H9 (cell line): ENCODE results near the genes RGS7 and CHML.

DNA sequence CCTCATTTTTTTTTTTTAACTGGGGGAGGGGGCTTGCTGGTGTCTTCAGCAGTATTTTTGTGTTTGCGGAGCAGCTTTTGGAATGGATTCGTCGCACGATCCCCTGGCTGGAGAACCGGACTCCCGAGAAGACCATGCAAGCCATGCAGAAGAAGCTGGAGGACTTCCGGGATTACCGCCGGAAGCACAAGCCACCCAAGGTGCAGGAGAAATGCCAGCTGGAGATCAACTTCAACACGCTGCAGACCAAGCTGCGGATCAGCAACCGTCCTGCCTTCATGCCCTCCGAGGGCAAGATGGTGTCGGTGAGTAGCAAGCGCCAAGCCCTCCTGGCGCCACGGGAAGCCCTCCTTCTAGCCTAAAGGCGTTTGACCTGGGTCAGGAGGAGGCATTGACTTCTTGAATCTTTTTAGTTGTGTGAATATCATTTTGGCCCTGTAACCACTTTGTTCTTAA is 53.0 kb downstream of the ACTN2 start:
- PRO-cap: no peak

GRCh38 chr1:236742865-236743177 is 52.3 kb upstream of the MTR start:
- PRO-cap: no peak

DNA sequence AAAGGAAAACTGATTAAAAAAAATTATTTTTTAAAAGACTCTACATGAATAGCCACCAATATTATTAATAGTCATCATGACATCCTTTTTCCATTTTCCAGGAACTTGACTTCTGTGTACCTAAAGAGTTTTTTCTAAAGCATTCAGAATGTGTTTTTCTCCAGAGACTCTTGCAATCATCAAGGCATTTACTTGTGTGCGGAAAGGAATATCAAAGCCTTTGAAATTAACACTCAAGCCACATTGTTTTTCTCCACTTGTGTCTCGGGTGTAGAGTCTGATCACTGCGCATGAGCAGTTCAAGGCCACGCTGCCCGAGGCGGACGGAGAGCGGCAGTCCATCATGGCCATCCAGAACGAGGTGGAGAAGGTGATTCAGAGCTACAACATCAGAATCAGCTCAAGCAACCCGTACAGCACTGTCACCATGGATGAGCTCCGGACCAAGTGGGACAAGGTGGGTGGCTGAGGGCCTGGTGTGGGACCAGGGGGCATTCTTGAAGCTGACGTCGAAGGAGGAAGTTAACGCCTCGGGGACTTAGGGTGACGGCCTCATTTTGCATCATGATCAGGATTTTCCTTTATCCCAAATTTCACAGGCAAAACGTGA is 43.8 kb upstream of the MTR start:
- PRO-cap: no peak

DNA sequence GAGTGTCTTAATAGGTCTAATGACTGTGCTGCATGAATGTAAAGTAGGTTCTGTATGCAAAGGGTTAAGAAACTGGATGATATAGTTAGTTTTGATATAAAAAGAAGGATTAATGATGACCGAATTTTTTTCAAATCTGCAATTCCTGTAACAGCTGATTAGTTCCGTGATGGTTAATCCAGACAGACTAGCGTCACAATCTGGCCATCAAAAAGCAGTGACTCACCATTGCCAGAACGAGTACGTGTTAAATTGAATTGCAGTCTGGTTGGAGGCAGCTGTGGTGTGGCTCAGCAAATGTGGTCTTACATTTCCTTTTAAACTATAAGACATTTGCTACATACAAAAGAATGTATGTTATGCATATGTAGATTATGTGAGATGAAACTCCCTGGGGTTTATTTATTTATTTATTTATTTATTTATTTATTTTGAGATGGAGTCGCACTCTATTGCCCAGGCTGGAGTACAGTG is 139.8 kb downstream of the RYR2 start:
- PRO-cap: no peak

DNA sequence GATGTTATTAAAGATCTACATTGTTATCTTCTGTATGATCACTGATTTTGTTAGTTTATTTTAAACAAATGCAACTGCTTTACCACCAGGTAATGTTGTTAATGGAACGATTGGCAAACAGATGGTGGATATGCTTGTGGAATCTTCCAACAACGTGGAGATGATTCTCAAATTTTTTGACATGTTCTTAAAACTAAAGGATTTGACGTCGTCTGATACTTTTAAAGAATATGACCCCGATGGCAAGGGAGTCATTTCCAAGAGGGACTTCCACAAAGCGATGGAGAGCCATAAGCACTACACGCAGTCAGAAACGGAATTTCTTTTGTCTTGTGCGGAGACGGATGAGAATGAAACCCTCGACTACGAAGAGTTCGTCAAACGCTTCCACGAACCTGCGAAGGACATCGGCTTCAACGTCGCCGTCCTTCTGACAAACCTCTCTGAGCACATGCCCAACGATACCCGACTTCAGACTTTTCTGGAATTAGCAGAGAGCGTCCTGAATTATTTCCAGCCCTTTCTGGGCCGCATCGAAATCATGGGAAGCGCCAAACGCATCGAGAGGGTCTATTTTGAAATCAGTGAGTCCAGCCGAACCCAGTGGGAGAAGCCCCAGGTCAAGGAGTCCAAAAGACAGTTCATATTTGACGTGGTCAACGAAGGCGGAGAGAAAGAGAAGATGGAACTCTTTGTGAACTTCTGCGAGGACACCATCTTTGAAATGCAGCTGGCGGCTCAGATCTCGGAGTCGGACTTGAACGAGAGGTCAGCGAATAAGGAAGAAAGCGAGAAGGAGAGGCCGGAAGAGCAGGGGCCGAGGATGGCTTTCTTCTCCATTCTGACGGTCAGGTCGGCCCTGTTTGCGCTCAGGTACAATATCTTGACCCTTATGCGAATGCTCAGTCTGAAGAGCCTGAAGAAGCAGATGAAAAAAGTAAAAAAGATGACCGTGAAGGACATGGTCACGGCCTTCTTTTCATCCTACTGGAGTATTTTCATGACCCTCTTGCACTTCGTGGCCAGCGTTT is 106.8 kb downstream of the ZP4 start:
- PRO-cap: no peak

GRCh38 chr1:237817164-237817711 is 73.5 kb downstream of the ZP4 start:
- PRO-cap: no peak

DNA sequence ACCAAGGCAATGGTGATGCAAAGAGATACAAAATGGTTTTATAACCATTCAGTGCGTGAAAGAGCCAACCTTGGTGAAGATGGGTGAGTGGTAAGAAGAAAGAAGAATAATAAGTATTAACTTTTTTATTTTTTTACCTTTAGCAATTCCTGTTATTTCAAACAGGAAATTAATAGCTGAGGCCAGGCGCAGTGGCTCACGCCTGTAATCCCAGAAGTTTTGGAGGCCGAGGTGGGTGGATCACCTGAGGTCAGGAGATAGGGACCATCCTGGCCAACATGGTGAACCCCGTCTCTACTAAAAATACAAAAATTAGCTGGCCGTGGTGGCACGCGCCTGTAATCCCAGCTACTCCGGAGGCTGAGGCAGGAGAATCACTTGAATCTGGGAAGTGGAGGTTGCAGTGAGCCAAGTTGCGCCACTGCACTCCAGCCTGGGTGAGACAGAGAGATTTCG is 126.0 kb upstream of the ZP4 start:
- PRO-cap: no peak

DNA sequence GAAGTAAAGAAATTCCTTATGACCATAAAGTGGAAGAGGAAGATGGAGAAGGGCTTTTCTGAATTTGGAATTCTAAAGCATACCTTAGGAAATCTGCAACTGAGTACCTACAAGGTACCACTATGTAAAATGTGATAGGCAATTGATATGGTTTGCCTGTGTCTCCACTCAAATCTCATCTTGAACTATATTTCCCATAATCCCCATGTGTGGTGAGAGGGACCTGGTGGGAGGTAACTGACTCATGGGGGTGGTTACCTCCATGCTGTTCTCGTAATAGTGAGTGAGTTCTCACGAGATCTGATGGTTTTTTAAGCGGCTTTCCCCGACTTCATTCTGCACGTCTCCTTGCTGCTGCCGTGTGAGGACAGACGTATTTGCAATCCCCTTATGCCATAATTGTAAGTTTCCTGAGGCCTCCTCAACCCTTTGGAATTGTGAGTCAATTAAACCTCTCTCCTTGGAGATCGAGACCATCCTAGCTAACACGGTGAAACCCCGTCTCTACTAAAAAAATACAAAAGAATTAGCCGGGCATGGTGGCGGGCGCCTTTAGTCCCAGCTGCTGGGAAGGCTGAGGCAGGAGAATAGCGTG is 21.6 kb downstream of the CHRM3 start:
- PRO-cap: no peak

- PRO-cap: no peak
Observed at GRCh38 chr1:239447200-239447541, 60.8 kb downstream of the CHRM3 start.

DNA sequence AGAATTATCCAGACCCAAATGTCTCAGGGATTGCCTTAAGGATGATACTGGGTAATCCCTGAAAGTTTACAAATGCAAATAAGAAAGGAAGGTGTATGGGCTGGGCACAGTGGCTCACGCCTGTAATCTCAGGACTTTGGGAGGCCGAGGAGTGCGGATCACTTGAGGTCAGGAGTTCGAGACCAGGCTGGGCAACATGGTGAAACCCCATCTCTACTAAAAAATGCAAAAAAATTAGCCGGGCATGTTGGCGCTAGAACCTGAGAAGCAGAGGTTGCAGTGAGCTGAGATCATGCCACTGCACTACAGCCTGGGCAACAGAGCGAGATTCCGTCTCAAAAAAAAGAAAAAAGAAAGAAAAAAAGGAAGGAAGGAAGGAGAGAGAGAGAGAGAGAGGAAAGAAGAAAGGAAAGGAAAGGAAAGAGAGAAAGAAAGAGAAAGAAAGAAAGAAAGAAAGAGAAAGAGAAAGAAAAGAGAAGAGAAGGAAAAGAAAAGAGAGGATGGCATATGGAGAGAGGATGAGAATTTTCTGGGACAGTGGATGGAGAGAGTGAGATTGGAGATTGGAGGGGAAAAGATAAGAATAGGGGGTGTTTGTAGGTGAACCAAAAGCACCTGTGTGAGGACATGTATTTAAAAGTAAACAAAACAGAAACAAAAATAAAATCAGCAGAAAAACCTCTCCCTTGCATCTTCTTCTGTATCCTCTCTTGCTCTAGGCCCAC is 298.1 kb downstream of the CHRM3 start:
- PRO-cap: no peak

- PRO-cap: bidirectional peak, plus-strand start at chr1:241357256, minus-strand start at chr1:241357178
Observed at GRCh38 chr1:241356607-241357613, at the start of gene RGS7. Gene RGS7 (minus strand): TSS chr1:241357205.

- PRO-cap: no peak
Observed at GRCh38 chr1:241503961-241504493, 15.5 kb downstream of the FH start.

DNA sequence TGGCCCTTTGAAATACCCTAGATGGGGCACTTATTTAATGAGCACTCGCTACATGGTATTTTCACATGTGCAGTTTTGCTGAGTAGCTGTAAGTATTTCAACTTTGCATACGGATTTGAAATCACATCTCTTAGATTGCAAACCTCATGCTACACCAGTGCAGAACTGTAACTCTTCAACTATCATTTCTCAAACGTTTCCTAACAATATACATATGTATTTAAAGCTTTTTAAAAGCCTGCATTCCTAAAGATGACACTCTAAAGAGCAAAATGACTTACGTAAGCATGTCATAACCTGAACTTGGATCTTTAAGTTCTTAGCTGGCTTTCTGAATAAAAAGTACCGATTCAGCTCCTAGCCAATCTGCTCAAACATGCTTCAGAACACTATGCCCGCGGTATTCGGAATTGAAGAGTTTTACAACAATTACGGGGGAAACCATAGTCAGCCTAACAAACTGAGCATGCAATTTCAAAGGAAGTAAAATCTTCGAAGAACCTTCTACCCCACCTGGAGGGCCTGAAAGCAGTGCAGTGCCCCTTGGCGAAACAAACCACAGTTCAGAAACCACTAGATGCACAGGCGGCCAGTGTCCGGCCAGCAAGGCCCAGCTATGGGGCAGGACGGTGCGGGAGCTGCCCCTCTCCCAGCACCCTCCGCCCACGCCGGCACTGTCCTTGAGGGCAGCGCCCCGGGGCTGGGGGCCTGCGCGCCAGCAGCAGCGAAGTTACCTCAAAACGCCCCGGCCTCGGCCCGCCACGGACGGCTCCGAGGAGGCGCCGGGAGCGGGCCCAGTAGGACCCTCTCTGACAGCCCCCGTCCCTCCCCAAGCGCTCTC is 788 bp downstream of the FH start:
- PRO-cap: bidirectional peak, plus-strand start at position 738 of the sequence, minus-strand start at position 682 of the sequence

DNA sequence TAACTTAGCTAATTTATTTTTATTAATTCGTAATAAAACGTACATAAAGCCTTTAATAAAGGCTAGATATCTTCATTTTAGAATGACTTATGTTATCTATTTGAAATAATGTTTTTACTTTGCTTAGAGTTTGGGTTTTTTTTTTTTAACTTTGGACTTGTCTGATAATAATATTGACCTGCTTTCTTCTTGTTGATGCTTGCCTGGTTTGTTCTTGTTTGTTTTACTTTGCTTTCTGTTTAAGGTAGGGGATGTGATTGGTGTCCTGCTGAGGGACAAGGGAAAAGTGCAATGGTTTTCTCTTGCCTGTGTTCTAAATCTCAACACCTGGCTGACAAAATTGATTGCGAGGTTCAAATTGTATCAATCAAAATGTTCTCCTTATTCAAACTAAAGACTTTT is 2.1 kb upstream of the FH start:
- PRO-cap: no peak

- PRO-cap: no peak
Observed at GRCh38 chr1:241610052-241610511, 30.1 kb downstream of the CHML start.

DNA sequence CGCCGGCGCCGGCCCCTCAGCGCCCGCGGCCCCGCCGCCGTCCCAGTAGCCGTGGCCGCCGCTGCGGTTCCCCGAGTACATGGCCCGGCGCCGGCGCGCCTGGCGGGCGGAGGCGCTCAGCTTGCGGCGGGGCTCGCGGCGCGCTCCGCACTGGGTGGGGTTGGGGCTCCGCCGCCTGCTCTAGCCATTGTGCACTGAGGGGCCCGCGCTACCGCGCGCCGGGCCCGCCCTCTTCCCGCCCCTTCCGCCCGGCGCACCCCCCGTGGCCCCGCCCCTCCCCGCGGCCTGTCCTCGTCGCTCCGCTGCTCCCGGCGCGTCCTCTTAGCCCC is at the start of gene CHML:
Gene CHML (minus strand): TSS at position 196 of the 329 bp plus-strand sequence.
- PRO-cap: bidirectional peak, plus-strand start outside the sequence, minus-strand start at position 193 of the sequence

GRCh38 chr1:242050896-242051221 is 52.0 kb upstream of the MAP1LC3C start:
- PRO-cap: unidirectional peak, plus-strand start at chr1:242051126

DNA sequence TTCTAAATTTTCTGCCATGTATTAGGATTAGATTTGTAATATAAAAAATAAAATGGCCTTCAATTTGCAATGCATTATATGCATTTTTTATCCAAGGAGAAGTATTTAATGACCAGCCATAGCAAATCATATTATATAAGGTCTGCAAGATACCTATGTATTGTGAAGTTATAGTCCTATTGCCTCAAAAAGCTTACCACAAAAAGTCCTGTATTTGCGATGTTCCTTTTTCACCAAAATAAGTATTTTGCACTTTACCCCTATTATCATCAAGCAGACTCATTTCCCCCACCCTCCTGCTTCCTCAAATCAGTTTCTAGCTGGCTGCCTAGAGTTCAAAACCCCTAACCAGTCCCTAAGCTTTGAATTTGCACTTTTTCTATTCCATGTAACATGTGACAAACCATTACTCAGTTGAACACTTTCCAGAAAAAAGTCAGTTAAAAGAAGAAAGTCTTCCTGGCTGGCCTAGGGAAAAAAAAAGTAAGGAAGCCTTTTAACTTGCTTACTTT is 8.3 kb downstream of the CEP170 start:
- PRO-cap: no peak

- PRO-cap: no peak
Observed at GRCh38 chr1:243264475-243265224, 8.8 kb downstream of the SDCCAG8 start.

- PRO-cap: no peak
Observed at GRCh38 chr1:243344020-243344375, 88.2 kb downstream of the SDCCAG8 start.